Epithelial cell of alveolus of lung (primary cell): Measurements from ENCODE around the gene ARL9.

DNA sequence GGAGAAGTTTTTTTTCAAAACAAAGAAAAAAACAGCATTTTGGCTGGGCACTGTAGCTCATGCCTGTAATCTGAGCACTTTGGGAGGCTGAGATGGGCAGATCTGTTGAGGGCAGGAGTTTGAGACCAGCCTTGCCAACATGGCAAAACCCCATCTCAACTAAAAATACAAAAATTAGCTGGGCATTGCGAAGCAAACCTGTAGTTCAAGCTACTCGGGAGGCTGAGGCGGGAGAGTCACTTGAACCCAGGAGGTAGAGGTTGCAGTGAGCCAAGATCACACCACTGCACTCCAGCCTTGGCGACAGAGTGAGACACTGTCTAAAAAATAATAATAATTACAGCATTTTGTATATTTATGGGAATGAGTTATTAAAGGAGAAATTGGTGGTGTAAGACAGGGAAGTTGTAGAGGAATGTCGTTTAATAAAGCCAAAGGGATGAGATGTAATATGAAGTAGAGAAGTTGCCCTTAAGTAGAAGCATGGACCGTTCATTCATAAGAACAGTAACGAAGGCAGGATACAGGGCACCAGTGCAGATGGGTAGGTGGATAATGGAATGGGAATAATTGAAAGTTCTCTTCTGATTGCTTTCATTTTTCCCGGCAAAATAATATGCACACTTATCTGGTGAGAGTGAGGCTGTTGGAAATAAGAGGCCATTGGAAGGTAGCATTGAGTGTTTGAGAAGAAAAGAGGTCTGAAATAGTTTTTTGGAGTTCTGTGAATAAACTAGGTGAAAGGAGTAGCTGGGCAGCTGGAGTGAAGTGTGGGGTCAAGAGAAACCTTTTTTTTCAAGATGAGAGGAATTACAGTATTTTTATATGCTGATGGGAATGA lies 25.2 kb downstream of the FIP1L1 start:
- RAMPAGE, long total RNA = no peak
- RRBS = no CpG with 5 or more reads among the region's 8 CpGs

GRCh38 chr4:53459125-53459899 lies 81.9 kb downstream of the FIP1L1 start:
- RAMPAGE, long total RNA = no peak
- RRBS = no CpG with 5 or more reads among the region's 4 CpGs

DNA sequence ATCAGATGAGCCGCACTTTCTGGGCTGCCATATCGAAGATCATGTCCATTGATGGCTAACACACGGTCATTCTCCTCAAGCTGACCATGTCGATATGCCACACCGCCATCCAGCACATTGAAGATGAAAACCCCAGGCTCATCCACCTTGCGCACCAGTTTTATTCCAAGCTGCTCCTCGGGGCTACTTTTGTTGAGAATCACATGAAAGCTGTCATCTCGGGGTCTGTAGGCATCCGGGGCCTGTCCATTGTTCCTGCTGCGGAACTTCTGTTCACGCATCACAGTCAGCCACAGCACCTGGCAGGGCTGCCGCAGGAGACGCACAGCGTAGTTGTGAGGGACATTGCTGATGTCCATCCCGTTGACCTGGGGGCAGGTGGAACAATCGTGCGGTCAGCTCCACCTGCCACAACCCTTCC lies 95.2 kb downstream of the LNX1 start:
- RAMPAGE, long total RNA = no peak
- RRBS = no CpG with 5 or more reads among the region's 17 CpGs

GRCh38 chr4:53557973-53558738 lies 33.1 kb downstream of the LNX1 start:
- RAMPAGE, long total RNA = no peak
- RRBS = no CpG with 5 or more reads among the region's 12 CpGs

DNA sequence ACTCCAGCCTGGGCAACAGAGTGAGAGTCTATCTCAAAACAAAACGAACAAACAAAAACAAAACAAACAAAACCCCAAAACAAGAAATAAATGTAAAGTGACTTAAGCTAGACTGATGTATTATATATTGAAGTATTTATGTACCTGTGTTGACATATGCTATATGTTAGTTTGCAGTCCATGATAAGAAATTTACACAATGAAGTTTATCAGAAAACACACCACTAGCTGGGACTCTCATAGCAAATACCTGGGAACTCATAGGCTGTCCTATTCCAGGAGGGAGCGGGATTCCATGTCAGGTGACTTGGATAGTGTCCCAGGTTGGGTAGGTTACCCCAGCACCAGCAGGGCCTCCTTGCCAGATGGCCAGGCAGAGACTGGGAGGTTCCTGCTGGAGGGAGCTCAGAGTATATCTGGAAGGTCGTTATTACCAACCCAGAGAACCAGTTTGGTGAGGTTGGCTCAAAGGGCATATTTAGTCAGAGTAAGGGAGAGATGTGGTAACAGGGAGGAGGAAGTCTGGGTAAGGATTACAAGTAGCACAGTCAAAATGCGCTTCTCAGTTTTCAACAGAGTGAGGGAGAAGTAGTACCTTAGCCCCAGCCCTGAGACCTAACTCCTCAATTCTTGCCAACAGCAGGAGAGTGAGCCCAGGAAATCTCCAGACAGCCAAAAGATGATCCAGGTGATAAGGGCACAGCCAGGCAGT lies 53.2 kb upstream of the LNX1 start:
- RAMPAGE, long total RNA = no peak
- RRBS = no CpG with 5 or more reads among the region's 4 CpGs

GRCh38 chr4:53905899-53906334 lies 158.5 kb downstream of the CHIC2 start:
- RAMPAGE, long total RNA = no peak
- RRBS = no CpG with 5 or more reads among the region's 12 CpGs

GRCh38 chr4:53908607-53909069 lies 155.8 kb downstream of the CHIC2 start:
- RAMPAGE, long total RNA = no peak
- RRBS = no CpG with 5 or more reads among the region's 9 CpGs

DNA sequence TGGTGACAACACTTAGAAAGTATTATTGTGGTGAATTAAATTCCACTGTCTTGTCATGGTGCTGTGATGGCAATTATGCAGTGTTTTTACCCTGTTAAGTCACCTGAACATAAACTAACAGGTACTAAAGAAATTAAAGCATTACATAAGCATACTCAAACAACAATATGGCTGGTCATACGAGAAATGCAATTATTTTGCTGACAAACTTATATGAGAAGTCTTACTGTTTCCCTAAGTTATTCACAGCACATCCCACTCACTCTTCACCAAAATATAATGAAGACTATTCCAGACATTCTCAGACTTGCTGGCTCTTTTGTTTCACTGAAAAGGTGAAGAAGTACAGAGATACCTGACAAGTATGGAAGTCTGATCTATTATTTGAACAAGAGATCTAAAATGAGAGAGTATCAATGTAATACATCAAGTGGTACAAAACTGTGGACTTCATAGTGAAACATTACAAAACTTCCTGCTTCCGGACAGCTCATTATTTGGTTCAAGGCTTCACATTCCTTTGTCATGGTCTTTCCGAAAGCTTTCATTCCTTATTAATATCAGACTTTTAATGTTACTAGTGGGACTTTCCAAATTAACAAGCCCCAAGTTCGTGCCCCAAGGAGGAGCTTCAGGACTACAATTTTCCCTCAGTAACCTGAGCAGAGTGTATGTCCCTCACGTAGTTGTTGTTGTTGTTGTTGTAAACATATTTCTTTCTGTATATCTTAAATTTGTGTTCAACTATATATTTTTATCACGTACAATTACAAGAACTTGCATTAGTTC lies 1.3 kb downstream of the CHIC2 start:
- RAMPAGE, long total RNA = no peak
- RRBS = no CpG with 5 or more reads among the region's 6 CpGs

- RAMPAGE, long total RNA = no peak
- RRBS = no CpG with 5 or more reads among the region's 13 CpGs
Observed at GRCh38 chr4:54154276-54154692, 54.3 kb downstream of the GSX2 start.

- RAMPAGE, long total RNA = no peak
- RRBS = no CpG with 5 or more reads among the region's 18 CpGs
Observed at GRCh38 chr4:54230418-54230713, 1.3 kb downstream of the PDGFRA start.

GRCh38 chr4:54632917-54633425 lies 24.8 kb upstream of the KIT start:
- RAMPAGE, long total RNA = no peak
- RRBS = no CpG with 5 or more reads among the region's 16 CpGs

DNA sequence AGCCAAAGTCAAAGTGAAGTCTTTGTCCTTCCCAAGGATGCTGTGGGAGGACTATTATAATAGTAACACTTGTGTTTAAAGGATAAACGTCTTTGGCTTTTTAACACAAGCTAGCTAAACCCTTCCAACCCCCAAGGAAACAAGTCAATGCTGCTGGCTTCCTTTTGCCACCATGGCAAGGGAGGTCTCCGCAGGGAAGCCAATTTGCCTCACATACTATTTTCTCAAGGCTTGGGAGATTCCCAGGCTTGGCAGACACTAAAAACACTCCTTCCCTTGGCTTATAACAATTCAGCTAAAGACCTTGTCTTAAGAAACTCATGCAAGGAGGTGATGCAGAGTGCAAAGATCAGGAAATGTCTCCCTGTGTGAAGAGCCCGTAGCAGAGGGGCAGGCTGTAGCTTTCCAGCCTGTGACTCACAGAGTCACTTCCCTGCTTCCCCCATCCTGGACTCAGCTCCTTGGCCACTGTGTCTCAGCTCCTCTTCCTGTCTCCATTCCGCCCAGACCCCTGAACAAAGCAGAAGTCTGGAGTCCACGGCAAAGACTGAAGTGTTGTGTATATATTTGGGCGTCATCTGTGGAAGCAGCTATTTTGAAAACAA lies 56.2 kb downstream of the KDR start:
- RAMPAGE, long total RNA = no peak
- RRBS = no CpG with 5 or more reads among the region's 6 CpGs

GRCh38 chr4:55386014-55386610 lies 9.6 kb upstream of the TMEM165 start:
- RAMPAGE, long total RNA = no peak
- RRBS = no CpG with 5 or more reads among the region's 1 CpG

DNA sequence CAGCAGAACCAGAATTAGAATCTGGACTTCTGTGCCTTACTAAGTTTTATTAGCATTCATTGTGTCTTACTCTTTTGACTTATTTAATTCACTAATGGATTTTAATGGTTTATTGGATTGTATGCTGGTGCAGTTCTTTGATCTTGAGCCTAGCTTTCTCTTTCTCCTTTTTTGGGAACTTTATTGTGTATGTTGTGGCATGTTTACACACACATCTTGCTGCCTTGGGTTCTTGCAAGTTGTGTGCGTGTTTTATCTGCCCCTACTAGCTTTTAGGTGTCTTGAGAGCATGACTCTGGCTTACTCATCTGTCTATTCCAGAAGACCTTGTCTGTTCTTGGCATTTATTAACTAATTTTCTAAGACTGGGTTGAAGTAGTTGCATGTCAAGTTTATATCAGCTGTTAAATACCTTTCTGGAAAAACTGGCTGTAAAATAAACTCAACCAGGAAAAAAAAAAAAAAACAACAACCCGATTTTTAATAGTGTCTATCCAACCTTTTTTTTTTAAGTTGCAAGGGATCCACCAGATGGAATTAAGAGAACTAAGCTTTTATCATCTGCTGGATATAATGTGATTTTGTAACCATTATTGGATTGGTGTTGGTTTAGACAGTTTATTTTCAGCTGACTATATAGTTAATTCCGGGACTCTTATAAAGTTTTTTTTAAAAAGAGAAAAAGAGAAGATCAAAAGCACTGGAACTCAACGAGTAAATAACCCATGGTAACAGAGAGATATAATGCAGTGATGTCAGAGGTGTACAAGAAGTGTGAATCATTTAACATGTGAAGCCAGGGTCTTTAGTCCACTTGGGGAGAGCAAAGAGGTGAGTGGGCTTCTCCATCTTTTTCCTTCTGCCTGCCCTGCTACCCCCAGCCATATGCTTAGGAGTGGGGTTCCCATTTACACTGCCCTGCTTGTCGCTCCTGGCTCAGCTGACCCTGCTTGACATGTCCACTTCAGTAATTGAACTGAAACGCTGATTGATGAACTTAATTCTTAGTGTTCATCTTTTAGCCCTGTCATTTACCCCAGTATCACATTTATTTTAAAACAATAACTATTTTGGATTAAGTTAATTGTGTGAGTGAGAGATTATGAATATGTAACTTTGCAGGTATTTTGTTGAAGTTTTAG lies 3.0 kb downstream of the TMEM165 start:
- RAMPAGE, long total RNA = no peak
- RRBS = no CpG with 5 or more reads among the region's 6 CpGs

DNA sequence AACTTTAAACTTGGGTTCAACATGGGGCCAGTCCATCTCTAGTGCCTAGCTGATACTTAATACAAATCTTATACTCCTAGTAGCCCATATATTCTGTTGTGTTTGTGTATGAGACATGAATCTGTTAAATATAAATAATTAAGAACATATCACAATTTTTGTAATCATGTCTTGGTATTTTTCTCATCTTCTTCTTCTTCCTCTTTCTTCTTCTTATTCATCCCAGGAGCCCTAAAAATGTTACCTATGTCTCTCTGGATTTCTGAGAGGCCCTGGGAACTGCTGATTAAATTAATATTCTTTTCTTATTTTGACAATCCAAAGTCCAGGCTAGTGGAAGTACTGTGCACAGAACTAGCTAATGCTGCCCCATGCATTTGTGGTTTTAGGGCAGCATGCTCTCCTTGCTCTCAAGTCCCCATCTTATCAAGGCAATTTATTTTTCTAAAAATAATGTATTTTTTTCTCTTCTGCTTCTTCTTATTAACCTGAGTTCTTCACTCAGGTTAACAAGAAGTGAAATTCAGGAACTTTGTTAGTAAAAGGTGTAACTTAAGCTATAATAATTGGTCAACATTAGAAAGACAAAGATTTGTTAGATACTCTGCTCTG lies 1.6 kb upstream of the PDCL2 start:
- RAMPAGE, long total RNA = no peak

DNA sequence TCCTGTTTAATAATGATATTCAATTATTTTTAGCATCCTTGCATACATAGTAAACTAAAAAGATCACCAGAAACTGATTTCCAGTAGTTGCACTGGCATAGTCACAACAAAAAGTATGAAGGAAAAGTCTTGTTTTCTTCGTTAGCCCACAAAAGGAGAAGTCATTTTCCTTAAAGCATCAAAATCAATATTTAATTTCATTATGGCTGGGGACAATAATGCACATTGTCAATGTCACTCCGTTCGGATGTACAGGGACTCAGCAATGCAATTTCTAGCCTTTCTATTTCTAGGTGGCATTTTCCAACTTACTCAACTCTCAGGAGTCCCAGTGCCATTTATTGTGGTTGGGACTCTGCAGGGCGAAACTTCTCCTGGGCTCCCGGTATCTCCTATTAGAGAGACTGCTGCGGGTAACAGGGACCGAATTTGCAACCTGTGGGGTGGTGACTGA lies 562 bp upstream of the CRACD start:
- RAMPAGE, long total RNA = no peak
- RRBS = no CpG with 5 or more reads among the region's 7 CpGs

- RAMPAGE, long total RNA = no peak
- RRBS = no CpG with 5 or more reads among the region's 5 CpGs
Observed at GRCh38 chr4:56157350-56157692, 108.4 kb downstream of the CRACD start.

DNA sequence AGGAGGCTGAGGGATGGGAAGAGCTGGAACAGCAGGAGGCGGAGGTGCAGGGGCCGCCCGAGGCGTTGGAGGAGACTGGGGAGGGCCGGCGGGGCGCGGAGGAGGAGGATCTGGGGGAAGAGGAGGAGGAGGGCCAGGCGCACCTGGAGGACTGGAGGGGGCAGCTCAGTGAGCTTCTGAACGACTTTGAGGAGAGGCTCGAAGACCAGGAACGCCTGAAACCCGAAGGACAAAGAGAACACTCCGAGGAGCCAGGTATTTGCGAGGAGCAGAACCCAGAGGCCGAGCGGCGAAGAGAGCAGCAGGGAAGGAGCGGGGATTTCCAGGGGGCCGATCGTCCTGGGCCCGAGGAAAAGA lies 72.7 kb downstream of the AASDH start:
- RAMPAGE, long total RNA = no peak
- RRBS = no CpG with 5 or more reads among the region's 22 CpGs

DNA sequence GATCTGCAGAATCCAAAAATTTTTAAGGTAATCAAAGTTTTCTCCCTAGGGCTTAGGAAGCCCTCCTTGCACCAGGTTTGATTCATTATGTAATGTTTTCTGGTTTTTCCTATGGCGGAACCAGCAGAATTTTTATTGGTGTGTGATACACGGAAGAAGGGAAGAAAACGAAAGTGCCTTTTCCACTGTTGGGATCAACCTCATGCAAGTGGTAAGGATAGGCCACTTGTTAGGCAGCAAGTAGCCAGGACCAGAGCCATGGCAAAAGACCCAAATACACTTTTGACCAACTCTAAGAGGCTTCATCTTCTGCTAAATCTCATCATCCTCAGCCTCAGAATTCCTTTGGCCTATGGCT lies 21.3 kb downstream of the PPAT start:
- RAMPAGE, long total RNA = no peak
- RRBS = no CpG with 5 or more reads among the region's 3 CpGs

GRCh38 chr4:56505130-56506039 lies at the start of gene ARL9:
Gene ARL9, plus strand, starts transcription at chr4:56505791.
- RAMPAGE, long total RNA = no peak
- RRBS = 0% methylated on average over 3 of the region's 57 CpGs